ENCODE measurements around a stretch of chr16.

- PRO-cap, result no peak
CAGE:
- cytosol, long polyA plus RNA, result no peak
- long polyA plus RNA, result no peak
- nucleus, long polyA plus RNA, result no peak
These were observed 117.6 kb downstream of the ZNF778 start for GRCh38 chr16:89334854-89335770.

DNA sequence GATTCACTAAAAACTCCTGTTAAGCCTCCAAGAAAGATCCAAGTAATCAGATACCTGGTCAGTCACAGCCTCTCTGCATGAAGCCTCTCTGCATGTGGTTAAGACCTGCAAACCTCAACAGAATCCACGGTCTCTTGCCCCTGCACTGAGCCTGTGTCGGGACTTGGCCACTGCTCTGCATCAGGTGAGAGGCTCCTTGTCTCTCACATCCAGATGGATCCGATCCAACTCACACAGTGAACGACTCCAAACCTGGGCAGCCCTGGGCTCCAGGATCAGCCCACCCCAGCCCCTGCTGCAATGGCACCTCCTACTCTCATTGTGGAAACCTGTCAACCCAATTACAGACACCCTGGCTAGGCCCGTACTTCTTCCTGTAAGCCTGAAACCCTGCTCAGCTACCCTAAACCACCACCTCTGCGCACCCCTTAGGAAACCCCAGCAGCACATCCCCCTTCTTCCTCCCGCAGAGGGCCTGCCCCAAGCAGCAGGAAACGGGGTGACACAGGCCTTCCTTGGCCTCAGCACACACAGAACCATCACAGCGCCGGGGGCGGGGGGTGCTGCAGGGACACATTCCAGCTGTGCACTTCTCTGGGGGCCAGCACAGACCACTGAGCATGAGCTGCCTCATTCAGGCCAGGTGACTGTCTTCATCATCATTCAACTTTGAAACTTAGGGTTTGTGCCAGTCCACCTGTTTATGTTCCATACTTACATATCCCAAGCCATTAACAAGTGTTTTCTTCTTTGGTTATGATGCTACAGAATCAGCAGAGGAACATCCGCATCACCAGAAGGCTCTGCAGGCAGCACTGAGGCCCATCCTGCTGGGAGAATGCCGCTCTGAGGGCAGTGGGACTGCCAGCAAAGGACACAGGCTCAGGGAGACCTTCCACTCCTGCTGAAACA, 129.3 kb downstream of the ANKRD11 start:
- PRO-cap, result no peak
CAGE:
- cytosol, long polyA plus RNA, result no peak
- long polyA plus RNA, result no peak
- nucleus, long polyA plus RNA, result no peak

DNA sequence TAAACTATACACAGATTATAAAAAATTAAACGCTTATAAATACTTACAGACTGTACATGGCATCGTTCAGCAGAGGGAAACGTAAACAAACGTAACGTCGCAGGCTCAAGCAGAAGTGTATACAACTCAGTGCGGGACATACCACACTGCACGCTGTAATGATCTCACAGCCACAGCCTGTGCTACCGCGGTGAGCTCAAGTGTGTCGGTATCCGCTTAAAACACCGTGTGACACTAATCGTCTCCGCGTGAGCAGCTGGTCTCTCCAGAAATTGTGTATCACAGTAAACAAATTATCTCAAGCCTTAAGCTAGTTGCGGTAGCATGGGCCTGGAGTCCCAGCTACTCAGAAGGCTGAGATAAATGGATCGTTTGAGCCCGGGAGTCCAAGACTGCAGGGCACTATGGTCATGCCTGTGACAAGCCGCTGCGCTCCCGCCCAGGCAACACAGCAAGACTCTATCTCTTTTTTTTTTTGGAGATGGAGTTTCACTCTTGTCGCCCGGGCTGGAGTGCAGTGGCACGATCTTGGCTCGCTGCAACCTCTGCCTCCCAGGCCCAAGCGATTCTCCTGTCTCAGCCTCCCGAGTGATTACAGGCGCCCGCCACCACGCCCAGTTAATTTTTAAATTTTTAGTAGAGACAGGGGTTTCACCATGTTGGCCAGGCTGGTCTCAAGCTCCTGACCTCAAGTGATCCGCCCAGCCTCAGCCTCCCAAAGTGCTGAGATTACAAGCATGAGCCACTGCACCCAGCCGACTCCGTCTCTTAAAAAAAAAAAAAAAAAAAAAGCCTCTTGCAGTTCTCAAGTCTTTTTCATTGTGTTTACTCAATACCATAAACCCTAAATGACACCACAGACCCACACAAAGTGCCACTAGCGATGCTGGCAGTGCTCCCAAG, 115.1 kb downstream of the ANKRD11 start:
- PRO-cap, result no peak
CAGE:
- cytosol, long polyA plus RNA, result no peak
- long polyA plus RNA, result no peak
- nucleus, long polyA plus RNA, result no peak

DNA sequence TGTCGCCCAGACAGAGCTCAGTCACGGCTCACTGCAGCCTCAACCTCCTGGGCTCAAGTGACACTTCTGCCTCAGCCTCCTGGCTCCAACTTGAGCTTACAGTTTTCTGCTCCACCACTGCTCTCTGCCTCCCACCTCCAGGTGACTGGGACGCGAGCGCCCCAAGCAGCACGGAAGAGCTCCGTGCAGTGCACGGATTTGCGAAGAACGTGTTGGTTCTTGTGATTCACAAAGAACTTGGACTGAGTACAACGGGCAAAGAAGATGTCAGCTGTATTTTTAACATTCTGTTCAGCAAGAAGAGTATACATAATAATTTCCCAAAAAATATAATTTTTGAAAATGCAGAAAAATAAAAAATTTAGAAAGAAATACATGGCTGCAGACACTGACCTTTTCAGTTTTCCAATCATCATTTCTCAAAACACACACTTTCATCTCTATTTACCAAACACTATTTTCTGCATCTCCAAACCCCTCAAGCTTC, 110.8 kb downstream of the ANKRD11 start:
- PRO-cap, result no peak
CAGE:
- cytosol, long polyA plus RNA, result no peak
- long polyA plus RNA, result no peak
- nucleus, long polyA plus RNA, result no peak

DNA sequence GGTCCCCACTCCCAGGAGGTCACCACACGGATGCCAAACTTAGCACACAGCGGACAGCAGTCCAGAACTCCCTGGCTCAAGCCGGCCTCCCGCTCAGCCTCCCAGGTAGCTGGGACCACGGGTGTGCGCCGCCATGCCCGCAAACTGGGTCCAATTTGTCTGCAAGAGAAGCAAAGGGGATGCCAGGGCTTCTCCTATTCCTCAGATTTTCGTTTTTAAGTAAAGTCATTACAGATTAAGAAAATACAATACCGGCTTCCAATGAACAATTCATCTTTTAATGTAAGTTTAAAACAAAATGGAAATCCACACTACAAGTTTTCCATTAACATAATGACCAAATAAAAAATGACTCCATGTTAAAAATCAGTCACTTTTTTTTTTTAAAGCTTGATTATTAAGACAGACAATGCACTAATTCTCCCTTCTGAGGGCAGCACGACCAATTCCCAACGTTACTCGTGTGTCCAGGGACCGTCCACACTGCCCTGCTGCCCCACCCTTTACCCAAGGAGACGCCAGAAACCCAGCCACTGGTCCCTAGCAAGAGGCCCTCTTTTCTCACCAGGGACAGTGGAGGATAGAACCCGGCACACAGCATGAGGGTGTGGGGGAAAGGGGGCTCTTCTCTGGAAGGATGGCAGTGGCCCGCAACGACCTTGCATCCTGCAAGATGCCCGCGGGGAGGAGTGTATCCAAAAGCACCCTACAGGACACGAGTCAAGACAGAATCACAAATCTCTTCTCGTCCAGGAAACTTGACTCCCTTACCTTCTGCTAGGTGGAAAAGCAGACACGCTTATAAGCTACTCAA, 104.3 kb downstream of the ANKRD11 start:
- PRO-cap, result no peak
CAGE:
- cytosol, long polyA plus RNA, result no peak
- long polyA plus RNA, result no peak
- nucleus, long polyA plus RNA, result no peak

- PRO-cap, result no peak
CAGE:
- cytosol, long polyA plus RNA, result no peak
- long polyA plus RNA, result no peak
- nucleus, long polyA plus RNA, result no peak
These were observed 47.6 kb downstream of the ANKRD11 start for GRCh38 chr16:89442274-89443640.

- PRO-cap, result no peak
CAGE:
- cytosol, long polyA plus RNA, result no peak
- long polyA plus RNA, result no peak
- nucleus, long polyA plus RNA, result no peak
These were observed 28.3 kb downstream of the ANKRD11 start for GRCh38 chr16:89461768-89462828.

DNA sequence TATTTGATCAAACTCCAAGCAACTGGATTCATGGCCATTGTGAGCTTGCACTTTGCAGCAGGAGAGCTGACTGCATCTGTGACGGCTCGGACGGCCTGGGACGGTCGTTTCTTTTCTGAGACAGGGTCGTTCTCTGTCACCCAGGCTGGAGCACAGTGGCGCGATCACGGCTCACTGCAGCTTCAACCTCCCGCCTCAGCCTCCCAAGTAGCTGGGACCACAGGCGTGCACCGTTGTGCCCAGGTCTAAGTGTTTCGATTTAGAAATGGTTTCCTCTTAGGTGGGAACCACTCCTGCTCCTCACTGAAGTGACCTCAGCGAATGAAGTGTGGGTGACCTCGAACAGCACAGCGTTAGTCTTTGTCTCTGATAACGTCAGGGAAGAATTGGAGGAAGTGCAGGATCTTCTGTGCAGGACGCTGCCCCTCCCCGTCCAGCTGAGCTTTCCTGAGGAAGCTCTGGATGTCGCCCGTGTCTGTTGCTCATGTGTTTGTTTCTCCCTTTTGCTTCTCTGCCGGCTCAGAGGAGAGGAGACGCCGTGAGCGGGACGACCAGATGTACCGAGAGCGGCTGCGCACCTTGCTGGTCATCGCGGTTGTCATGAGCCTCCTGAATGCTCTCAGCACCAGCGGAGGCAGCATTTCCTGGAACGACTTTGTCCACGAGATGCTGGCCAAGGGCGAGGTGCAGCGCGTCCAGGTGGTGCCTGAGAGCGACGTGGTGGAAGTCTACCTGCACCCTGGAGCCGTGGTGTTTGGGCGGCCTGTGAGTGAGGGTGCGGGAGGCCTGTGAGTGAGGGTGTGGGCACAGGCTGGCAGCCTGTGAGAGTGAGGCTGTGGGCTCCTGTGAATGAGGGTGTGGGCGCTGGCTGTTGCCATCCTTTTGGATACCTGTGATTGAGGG, 15.5 kb downstream of the SPG7 start:
- PRO-cap, result no peak
CAGE:
- cytosol, long polyA plus RNA, result no peak
- long polyA plus RNA, result no peak
- nucleus, long polyA plus RNA, result no peak

DNA sequence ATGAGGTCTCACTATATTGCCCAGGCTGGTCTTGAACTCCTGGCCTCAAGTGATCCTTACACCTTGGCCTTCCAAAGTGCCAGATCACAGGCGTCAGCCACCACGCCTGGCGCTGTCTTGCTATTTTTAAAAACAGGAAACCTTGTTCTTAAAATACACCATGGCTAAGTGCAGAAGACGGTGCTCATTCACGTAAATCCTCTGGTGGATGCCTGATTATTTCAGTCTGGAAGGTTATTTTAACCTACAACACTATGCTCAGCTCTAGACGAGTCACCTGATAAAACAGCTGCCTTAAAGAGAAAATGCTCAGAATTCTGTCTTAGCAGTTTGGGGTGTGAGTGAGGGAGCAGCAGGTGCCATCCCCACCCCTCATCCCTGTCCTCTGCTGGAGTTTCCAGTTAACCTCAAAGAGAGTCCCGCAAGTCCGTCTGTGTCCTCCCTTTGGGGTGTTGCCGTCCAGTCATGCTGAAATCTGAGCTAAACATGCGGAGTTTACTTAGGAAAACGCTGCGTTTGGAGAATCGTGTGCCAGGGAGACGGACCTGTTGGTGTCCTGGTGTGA, 17.0 kb downstream of the SPG7 start:
- PRO-cap, result no peak
CAGE:
- cytosol, long polyA plus RNA, result no peak
- long polyA plus RNA, result no peak
- nucleus, long polyA plus RNA, result no peak

DNA sequence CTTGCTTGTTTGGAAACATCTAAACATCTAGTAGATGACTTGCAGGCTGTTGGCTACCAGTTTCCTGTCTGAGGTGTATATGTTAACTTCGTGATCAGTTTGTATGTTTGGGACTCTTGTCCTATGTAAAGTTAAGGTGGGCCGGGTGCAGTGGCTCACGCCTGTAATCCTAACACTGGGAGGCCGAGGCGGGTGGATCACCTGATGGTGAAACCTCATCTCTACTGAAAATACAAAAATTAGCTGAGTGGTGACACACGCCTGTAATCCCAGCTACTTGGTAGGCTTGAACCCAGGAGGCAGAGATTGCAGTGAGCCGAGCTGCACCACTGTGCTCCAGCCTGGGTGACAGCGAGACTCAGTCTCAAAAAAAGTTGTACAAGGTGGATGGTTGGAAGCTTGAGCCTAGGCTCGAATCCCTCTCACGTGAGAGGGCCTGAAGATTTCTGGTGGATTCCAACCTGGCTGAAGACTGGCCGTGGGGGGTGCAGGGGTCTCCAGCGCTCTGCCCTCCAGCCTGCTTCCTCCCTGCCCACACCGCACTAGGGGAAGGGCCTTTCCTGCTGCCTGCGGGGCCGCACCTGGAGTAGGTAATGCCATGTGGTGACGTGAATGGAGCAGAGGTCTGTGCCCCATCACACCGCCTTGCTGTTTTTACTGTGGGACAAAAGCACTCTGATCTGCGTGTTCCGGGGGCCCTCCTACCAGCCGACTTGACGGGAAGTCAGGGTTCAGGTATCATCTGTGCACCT, 4.0 kb downstream of the RPL13 start:
- PRO-cap, result no peak
CAGE:
- cytosol, long polyA plus RNA, result no peak
- long polyA plus RNA, result no peak
- nucleus, long polyA plus RNA, result no peak

- PRO-cap, result bidirectional peak, plus-strand start at chr16:89700990, minus-strand start at chr16:89700992
CAGE:
- cytosol, long polyA plus RNA, result no peak
- long polyA plus RNA, result no peak
- nucleus, long polyA plus RNA, result no peak
These were observed 638 bp downstream of the SPATA2L start for GRCh38 chr16:89700806-89701327.

- PRO-cap, result no peak
CAGE:
- cytosol, long polyA plus RNA, result no peak
- long polyA plus RNA, result no peak
- nucleus, long polyA plus RNA, result no peak
These were observed 6.5 kb downstream of the ZNF276 start for GRCh38 chr16:89727603-89728392.

GRCh38 chr16:89818801-89819207, 2.4 kb upstream of the FANCA start:
- PRO-cap, result no peak
CAGE:
- cytosol, long polyA plus RNA, result no peak
- long polyA plus RNA, result no peak
- nucleus, long polyA plus RNA, result no peak

- PRO-cap, result no peak
CAGE:
- cytosol, long polyA plus RNA, result no peak
- long polyA plus RNA, result no peak
- nucleus, long polyA plus RNA, result no peak
These were observed 1.4 kb downstream of the SPIRE2 start for GRCh38 chr16:89829367-89830293.

DNA sequence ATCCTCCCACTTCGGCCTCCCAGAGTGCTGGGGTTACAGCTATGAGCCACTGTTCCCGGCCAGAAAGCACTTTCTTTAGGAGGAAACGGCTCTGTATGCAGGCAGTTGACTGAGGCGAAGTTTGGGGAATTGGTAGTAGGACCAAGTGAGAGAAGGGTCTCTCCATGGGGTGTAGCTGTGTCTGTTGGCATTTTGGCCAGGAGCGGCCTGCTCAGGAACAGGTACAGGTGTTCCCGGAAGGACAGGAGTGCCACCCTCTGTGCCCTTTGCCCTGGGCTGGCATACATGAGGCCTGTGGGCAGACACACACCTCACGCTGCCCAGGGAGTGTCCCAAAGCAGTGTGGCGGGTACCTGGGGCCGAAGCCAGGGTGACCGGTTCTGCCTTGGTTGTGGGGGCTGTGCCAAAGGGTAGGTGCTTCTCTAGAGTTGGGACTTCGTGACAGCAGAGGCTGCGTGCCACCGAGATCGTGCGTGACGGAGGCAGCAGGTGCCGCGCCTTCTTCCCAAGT, 20.1 kb upstream of the TCF25 start:
- PRO-cap, result no peak
CAGE:
- cytosol, long polyA plus RNA, result no peak
- long polyA plus RNA, result no peak
- nucleus, long polyA plus RNA, result no peak

GRCh38 chr16:89863020-89863540, 10.3 kb upstream of the TCF25 start:
- PRO-cap, result no peak
CAGE:
- cytosol, long polyA plus RNA, result no peak
- long polyA plus RNA, result no peak
- nucleus, long polyA plus RNA, result no peak

DNA sequence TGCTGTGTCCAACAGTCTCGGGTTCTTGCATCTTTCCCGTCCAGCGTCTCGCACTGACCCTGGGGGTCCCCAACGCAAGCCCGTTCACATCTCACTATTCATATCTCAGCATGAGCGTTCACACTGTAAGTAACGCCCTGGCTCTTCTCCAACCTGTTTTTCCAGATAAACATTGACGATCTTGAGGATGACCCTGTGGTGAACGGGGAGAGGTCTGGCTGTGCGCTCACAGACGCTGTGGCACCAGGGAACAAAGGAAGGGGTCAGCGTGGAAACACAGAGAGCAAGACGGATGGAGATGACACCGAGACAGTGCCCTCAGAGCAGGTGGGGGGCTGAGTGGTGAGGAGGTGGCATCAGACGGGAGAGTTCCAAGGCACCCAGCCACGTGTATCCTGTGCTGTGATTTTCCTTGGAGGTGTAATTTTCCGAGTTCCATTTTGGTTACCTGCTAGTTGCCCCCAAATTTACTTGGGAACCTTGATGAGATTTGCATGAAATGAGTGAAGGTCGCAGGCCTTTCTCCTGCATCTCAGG, 9.9 kb downstream of the TCF25 start:
- PRO-cap, result no peak
CAGE:
- cytosol, long polyA plus RNA, result no peak
- long polyA plus RNA, result no peak
- nucleus, long polyA plus RNA, result no peak

DNA sequence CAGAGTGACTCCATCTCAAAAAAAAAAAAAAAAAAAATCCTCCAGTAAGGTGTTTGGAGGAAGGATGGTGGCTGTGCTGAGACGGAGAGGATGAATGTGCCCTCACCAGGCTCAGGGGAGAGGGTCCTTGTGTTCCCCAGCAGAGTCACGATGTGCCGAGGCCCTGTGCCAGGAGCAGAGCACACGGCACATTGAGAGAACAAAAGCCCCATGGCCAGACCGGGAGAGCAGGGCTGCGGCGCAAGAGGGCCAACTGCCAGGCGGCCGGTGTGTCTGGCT, 9.1 kb upstream of the MC1R start:
- PRO-cap, result no peak
CAGE:
- cytosol, long polyA plus RNA, result no peak
- long polyA plus RNA, result no peak
- nucleus, long polyA plus RNA, result no peak

DNA sequence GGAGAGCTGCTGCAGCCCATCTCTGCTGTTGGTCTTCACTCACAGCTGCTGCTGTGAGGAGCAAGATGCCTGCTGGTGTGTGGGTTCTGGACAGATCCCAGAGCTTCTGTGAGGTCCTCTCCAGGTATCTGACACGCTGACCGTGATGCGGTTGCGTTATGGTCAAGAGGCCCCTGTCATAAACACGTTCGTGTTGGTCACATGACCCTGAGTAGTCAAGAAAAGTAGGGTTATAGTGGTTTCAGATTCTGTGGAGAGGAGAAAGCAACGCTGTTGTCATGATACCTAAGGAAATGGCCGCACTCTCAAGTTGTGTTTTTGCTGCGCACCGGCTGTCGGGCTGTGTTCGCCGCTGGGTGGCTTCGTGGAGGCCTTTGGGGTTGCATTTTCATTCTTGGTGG, 34.8 kb downstream of the DEF8 start:
- PRO-cap, result no peak
CAGE:
- cytosol, long polyA plus RNA, result no peak
- long polyA plus RNA, result no peak
- nucleus, long polyA plus RNA, result no peak

- PRO-cap, result no peak
CAGE:
- cytosol, long polyA plus RNA, result no peak
- long polyA plus RNA, result no peak
- nucleus, long polyA plus RNA, result no peak
These were observed 17.6 kb downstream of the DBNDD1 start for GRCh38 chr16:90001483-90002136.